ENCODE results near the gene GRAMD2B.

GRCh38 chr5:125005242-125005762 lies 258.9 kb upstream of the ZNF608 start:
- RRBS: no CpG with 5 or more reads among the region's 4 CpGs

DNA sequence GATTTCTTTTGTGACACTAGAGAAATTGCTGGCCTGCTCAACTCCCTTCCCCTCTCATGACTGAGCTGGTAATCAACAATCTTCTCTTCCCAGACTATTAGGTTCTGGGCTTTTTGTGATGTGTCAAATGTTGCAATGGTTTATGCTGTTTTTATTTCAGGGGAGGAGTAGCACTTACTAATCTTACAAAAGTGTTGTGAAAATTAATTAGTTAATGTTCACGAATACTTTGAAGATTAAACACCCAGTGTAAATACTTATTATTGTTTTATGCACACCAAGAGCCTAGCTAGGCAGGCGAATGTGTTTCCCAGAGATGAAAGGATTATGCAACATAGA lies 280.5 kb upstream of the ZNF608 start:
- RRBS: no CpG with 5 or more reads among the region's 2 CpGs

- RRBS: no CpG with 5 or more reads among the region's 3 CpGs
Measured at GRCh38 chr5:126002396-126003106, 420.7 kb upstream of the GRAMD2B start.

DNA sequence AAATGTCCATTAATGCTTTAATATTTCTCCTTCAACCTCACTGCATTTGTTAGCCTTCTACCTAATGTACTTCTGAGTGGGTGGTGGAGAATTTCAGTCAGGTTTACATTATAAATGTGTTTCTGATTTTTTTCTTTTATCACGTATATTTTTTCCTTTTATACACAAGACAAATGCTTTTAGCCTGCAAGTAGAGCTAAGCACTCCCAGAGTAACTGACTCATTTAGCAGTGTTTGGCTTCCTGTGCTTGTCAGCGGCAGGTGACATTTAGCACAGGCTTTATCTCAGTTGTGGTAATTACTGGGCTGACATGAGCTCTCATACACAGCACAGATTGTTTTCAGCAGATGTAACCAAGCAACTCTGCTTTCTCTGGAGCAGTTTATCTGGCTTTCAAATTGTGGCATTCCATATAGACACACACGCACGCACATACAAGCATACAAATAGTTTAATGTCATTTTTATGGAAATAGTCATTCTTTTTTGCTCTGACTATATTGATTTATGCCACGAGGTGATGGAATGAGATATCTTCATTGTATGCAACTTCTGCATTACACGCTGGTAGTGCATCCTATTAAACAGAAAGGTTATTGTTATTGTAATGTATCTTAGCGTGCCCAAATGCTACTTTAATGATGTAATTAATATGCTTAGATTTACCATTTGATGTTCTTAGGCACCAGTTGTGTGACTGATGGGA lies 379.1 kb upstream of the GRAMD2B start:
- RRBS: no CpG with 5 or more reads among the region's 7 CpGs

DNA sequence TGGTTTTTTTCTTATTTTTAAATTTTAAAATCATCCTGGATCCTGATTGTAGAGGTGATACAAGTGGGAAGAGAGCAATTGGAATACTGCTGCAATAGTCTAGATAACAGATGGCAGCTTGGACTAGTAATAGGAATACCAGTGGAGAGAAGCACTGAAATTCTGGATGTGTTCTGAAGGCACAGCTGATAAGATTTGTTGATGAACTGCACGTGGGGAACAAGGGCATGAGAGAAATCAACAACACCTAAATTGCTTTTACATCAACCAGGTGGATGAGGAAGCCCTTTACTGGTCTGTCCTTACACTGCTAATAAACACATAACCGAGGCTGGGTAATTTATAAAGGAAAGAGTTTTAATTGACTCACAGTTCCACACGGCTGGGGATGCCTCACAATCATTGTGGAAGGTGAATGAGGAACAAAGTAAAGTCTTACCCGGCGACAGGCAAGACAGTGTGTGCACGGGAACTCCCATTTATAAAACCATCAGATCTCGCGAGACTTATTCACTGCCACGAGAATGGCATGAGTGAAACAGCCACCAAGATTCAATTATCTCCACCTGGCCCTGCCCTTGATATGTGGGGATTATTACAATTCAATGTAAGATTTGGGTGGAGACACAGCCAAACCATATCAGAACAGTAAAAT lies 67.4 kb upstream of the GRAMD2B start:
- RRBS: no CpG with 5 or more reads among the region's 9 CpGs

DNA sequence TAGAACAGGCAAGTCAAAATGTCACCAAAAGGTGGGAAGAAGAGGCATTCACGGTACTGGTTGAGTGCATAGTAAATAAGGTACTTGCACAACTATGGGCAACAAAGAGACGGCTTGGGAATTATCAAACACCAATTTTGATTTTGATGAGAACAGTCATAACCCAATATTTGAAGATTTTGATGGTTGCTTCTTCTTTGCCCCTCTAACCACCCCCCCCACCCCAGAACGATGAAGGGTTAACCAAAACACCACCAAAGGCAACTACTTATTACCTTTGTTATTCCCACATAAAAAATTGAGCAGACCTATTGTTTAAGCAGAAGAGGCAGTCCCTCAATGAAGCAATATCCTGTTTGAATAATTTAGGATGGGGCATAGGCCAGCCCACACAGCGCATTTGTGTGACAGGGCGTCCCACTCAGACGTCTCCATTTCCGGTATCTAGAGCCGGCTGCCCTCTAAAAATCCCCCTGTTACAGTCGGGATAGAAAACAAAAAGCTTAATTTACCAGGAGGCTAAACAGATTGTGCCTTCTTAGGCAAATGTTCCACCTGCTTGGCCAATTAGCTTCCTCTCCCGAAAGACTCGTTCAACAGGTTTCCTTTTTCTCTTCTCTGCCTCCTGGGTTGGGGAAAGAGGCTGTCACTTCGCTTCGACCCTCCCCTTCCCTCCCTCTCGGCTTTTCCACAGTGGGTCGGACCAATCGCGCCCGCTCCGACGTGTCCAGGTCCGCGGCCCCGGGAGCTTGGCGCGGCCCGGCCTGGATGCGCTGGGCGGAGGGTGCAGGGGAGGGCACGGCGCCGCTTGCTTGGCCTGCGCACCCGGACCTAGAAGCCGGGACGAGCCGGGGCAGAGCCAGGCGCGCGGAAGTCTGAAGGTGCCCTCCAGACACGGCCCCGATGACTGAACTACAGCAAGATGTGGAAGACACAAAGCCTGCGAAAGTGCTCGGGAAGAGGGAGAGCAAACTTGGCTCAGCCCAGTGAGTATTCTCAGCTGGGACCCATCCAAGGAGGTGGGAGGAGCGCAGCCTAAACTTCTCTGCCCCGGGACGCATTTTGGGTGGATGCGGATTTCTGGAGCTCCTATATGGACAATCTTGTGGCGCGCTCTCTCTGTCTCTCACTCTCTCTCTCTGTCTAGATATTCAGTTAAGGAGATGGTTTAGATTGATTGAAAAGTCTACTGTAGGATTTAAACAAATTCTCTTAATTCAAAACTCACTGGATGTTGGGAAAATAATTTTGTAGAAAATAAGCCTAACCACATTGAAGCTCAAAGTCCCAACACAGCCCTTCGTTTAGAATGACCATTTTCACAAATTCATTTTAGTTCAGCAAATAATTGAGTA lies at the start of gene GRAMD2B:
GRAMD2B (plus strand) TSS at position 706 of the 1,355 bp plus-strand sequence.
- RRBS: 1% methylated on average over 8 of the region's 50 CpGs

- RRBS: no CpG with 5 or more reads among the region's 2 CpGs
Measured at GRCh38 chr5:126499926-126500362, 76.7 kb downstream of the GRAMD2B start.

DNA sequence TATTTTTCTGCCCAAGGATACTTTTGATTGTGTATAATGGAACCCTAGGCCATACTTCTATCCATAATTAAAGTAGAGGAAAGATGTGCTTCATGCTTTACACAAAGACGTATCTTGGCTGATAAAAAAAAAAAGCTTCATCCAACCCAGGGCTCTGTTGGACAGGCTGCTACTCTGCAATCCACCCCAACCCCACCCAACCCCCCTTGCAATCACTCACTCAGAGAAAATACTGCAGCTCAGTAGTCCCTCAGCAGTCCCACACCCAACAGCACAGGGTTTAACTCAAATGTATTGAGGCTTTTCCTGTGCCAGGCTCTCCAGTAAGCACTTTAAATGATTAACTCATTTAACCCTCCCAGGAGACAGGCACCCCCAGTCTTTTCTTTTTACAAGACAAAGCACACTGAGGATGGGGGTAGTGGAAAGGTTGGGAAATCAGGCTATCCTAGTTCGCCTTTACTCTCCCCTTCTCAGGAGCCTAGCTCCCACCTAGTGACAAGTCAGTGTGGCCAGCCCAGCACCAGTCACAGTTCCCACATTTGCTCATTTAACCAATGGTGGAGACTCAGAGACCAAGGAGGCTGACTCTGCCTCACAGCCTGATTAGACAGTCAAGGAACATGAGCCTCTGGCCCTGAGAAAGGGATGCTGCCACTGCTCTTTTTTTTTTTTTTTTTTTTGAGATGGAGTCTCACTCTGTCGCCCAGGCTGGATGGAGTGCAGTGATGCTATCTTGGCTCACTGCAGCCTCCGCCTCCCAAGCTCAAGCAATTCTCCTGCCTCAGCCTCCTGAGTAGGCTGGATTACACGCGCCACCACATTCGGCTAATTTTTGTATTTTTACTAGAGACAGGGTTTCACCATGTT lies 3.5 kb downstream of the ALDH7A1 start:
- RRBS: no CpG with 5 or more reads among the region's 7 CpGs

DNA sequence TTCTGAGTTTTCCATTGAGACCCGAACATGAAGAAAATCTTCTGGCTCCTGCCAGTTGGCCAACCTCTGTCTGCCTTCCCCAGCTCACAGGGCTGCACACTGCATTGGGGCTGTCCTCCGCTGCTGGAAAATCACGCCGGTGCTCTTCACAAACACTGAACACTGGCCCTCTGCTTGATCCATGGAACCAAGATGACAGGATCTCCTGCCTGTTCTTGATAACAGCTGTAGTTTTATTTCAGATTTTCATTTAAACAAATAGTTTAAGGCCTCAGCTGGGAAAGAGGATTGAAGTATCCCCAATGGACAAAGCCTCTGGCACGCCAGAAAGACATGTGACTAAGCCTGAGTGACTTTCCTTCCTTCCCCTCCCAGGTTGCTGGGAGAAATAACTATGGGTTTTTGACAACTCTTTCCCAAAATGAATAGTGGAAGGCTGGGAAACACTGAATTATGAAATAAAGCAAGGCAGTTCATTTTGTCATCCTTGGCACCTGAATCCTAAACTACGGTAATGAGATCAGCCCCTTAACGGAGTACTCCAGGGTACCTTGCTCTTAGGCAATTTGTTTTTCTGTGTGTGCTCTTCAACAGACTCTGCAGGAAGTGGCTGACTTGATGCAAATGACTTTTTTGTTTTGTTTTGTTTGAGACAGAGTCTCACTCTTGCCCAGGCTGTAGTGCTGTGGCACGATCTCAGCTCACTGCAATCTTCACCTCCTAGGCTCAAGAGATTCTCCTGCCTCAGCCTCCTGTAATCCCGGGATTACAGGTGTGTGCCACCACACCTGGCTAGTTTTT lies 75.1 kb downstream of the LMNB1 start:
- RRBS: no CpG with 5 or more reads among the region's 9 CpGs

DNA sequence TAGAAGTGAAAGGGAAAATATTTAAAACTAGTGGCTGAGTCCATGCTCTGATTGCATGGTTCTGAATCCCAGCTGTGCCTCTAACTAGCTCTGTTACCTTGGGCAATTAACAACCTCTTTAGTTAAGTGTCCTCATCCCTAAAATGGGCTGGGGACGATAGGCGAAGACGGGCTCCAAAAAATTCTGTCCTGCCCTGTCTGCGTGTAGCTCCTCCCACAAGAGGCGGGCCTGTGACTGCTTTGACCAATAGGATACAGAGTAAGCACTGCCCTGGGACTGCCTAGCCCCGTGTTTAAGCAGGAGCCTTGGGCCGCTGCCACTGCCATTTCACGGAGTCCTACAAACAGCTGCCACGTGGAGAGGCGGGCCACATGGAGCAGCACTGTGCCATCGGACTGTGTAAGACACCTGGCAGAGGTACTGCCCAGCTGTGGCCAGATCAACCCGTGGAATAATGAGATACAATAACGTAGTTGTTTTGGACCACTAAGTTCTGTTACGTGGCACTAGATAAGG lies 87.0 kb downstream of the LMNB1 start:
- RRBS: no CpG with 5 or more reads among the region's 14 CpGs

- RRBS: no CpG with 5 or more reads among the region's 2 CpGs
Measured at GRCh38 chr5:126961665-126962351, 68.5 kb downstream of the MARCHF3 start.

DNA sequence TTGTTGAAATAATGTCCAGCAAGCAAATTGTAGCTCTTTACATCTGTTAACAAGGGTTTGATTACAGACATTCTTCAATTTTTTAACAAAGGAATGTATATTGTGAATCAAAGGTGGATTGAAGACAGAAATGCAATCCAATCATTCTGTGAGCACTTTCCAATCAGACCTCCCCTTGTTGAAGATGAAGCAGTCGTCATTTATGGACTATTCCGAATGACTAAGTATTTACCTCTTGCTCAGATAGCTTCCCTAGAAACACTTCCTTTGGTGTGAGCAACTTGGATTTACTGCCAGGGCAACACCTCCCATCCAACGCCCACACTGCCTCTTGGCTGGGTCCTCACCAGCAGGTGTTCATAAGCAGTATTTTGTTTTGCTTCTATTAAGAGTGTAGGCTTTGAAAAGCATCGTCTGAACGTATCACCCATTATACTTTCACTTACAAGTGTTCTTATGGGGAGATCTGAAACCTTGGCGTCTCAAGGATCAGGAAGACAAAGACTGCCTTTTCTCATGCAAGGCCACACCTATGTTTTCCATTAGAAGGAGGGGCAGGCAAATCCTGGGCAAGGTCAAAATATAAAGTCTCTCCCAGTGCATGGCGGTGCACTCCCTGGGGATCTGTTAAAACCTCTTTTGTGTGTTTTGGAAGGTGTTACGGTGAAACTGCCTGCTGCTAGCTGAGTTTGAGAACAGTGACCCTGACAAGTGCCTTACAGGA lies 10.5 kb upstream of the MARCHF3 start:
- RRBS: no CpG with 5 or more reads among the region's 8 CpGs

DNA sequence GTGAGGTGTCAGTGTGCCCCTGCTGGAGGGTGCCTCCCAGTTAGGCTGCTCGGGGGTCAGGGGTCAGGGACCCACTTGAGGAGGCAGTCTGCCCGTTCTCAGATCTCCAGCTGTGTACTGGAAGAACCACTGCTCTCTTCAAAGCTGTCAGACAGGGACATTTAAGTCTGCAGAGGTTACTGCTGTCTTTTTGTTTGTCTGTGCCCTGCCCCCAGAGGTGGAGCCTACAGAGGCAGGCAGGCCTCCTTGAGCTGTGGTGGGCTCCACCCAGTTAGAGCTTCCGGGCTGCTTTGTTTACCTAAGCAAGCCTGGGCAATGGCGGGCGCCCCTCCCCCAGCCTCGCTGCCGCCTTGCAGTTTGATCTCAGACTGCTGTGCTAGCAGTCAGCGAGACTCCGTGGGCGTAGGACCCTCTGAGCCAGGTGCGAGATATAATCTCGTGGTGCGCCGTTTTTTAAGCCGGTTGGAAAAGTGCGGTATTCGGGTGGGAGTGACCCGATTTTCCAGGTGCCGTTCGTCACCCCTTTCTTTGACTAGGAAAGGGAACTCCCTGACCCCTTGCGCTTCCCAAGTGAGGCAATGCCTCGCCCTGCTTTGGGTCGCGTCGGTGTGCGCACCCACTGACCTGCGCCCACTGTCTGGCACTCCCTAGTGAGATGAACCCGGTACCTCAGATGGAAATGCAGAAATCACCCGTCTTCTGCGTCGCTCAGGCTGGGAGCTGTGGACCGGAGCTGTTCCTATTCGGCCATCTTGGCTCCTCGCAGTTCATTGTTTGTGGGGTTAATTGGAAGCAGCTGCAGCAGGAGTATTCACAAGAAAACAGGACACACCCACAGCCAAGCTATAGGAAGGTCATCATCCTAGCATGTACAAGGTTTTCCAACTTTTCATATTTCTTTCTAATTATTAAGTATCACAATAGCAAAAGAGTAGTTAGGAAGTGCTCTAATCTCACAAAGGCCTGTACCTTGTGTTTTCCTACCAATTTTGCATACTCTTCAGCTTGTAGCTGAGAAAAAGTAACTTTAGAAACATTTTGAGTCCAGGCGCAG lies 49.5 kb downstream of the CCDC192 start:
- RRBS: no CpG with 5 or more reads among the region's 35 CpGs

GRCh38 chr5:128167504-128168063 lies 84.0 kb downstream of the SLC12A2 start:
- RRBS: no CpG with 5 or more reads among the region's 2 CpGs

DNA sequence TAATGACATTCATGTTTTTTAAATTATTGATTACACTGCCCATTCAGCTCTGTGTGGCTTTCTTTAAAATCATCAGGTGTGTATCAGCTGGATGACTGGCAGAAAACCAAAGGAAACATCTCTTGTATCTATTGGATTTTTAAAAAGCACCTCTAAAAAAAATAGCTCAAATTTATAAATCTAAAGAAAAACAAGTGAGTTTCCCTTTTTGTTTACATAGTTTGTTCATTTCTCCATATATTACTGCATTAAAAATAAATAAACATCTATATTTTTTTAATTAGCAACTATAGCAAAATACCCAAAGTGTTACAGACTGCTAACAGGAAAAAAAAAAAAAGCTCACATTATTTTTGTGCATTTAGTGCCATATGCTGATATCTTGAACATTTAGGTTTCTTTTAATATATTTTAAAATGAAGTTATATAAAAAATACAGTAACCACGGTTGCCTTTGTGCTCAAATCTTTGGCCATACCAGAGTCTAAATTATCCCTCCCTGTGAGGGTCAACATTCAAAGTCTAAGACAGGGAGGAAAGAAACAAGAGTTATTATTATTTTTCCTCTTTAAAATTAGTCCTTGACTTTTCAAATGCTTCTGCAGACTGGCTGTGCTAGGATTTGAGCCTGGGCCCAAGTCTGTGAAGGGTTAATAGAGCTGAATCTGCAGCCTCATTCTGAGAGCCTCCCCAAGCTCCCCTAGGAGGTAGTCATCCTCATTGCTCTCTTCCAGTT lies 175.4 kb downstream of the SLC12A2 start:
- RRBS: no CpG with 5 or more reads among the region's 1 CpG

- RRBS: no CpG with 5 or more reads among the region's 3 CpGs
Measured at GRCh38 chr5:129096433-129096628, 1.8 kb downstream of the ISOC1 start.

DNA sequence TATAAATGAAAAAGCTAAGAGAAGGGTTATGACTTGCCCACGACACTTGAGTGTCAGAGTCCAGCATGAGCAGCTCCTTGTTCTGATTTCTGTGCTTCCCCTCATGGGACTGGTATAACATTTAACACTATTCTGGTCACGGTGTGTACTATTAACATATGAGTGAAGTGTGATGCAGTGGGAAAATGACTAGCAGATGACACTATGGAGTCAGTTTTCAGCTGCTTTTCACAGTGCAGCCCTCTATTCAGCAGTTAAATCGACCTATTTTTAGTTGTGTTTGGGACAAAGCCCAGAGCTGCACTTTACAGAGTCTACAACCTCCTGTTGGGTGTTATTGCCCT lies 59.1 kb downstream of the CHSY3 start:
- RRBS: no CpG with 5 or more reads among the region's 3 CpGs

DNA sequence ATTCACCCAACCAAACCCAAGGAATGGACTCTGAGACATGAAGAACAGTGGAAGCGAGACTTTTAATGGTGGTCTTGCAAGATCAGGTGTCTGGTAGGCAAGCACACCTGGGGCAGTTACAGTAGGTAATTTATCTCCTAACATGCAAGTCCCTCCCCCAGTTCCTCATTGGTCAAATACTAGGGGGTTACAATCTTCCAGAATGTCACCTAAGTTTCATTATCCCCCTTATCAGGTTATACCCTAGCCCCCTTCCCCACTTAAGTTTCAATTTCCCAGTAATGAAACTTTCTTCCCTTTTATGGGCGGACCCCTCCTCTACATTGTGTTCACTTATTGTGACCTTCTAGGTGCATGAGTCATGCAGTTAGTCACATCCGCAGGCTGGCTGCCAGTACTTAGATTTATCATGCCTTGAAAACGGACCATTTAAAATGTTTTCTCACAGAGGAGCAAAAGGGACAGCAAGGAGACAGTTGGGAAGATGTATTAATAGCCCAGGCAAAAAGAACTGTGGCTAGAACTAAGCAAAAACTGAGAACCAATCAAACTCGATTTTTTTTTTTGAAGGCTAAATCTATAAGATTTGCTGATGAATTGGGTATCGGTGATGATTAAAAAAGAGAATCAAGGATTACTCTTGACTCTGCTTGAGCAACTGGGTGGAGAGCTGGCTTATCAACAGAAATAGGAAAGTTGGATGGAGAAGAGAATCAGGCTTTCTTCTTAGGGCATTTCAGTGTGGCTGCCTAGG lies 615.2 kb downstream of the HINT1 start:
- RRBS: no CpG with 5 or more reads among the region's 6 CpGs

DNA sequence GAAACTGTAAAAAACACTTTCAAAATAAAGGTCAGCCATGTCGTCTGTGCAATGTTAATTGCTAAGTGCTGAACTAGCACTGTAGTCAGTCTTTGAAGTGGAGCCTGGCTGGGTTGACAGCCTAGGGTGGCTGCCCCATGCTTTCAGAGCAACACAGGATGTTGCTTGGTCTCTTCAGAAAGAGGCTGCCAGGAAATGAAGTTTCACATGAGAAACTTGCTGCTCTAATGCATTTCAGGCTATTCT lies 95.8 kb downstream of the HINT1 start:
- RRBS: no CpG with 5 or more reads among the region's 1 CpG

DNA sequence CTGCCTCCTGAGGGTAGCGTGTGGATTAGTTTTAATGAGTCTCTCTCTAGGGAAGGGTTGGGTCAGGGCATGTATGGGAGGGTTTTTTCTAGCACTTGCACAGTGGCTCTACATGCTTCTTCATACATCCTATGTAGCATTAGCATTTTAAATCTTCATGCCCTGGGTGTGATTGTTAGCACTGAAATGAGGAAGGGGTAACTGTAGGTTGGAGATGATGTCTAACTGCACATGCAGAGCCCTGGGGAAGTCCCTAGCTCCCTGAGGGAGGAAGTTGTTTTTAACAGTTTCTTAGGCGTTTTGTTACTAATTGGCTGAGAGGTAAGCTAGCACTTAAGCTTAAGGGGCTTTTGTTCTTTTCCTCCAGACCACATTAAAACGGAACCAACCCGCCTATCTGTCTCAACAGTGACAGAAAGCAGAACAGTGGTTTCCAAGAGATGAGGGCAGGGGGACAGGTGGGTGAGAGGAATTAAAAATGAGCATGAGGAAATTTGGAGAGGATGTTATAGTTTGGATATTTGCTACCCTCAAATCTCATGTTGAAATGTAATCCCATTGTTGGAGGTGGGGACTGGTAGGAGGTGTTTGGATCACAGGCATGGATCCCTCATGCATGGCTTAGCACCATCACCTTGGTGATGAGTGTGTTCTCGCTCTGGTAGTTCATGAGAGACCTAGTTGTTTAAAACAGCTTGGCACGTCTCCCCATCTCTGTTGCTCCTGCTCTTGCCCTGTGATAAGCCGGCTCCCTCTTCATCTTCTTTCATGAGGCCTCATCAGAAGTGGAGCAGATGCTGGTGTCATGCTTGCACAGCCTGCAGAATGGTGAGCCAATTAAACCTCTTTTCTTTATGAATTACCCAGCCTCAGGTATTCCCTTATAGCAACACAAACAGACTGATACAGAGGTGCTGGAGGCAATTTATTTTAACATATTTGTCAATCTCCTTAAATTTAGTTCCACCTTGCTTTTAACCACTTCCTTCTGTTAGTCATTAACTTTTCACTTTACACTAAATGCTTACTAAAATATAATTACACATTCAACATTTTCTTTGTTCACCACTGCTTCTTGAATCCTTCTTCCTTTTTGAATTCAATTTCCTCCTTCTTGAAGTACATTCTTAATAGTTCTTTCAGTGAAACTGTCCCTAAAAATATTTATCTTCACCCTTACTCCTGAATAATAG lies 39.0 kb downstream of the LYRM7 start:
- RRBS: no CpG with 5 or more reads among the region's 7 CpGs

All from HTR-8/SVneo (cell line).